Bronchus fibroblast of lung (primary cell): ENCODE data around the gene TCAIM.

DNA sequence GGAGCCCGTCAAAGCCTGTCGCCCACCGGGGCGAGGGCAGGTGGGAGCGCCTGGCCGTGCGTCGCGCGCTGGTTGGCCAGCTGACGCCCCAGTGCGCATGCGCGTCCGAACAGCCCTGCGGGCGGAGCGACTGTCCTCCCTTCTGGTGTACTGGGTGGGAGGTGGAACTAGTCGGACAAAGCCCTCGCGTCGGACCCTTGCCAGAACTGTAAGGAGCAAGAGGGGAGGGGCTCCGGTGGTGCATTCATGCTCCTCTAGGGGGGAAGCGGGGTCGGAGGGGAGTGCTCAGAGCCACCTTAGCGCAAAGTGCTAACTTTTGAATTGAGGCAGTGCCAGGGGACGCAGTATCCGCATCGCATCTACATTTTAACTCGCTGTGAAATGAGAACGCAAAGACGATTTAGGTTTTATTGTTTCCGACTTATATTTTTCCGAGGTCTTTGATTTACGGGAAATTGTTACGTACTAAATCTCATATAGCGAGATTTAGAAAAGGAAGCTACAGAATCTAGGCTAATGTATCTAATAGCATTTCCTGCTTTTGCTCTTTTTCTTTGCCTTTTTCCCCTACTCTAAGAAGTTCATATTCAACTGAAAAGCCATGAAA, at the start of gene TCAIM:
Gene TCAIM (plus strand): TSS at position 140 of the 607 bp plus-strand sequence.
- RAMPAGE, long total RNA = start-site peak on the plus strand centred at position 154 of the sequence, 42 bp wide, 177 and 151 reads in 2 replicates

GRCh38 chr3:44444114-44444894, 33.2 kb downstream of the ZNF445 start:
- RAMPAGE, long total RNA = no peak

- RAMPAGE, long total RNA = no peak
These were observed 32.4 kb downstream of the ZNF445 start for GRCh38 chr3:44445055-44445495.

GRCh38 chr3:44951735-44952217, 24.2 kb downstream of the ZDHHC3 start:
- RAMPAGE, long total RNA = no peak

- RAMPAGE, long total RNA = no peak
These were observed 1.5 kb downstream of the ZDHHC3 start for GRCh38 chr3:44974392-44975001.

GRCh38 chr3:45002177-45003077, 23.7 kb upstream of the CLEC3B start:
- RAMPAGE, long total RNA = no peak

GRCh38 chr3:45035512-45036521, 9.7 kb downstream of the CLEC3B start:
- RAMPAGE, long total RNA = no peak

DNA sequence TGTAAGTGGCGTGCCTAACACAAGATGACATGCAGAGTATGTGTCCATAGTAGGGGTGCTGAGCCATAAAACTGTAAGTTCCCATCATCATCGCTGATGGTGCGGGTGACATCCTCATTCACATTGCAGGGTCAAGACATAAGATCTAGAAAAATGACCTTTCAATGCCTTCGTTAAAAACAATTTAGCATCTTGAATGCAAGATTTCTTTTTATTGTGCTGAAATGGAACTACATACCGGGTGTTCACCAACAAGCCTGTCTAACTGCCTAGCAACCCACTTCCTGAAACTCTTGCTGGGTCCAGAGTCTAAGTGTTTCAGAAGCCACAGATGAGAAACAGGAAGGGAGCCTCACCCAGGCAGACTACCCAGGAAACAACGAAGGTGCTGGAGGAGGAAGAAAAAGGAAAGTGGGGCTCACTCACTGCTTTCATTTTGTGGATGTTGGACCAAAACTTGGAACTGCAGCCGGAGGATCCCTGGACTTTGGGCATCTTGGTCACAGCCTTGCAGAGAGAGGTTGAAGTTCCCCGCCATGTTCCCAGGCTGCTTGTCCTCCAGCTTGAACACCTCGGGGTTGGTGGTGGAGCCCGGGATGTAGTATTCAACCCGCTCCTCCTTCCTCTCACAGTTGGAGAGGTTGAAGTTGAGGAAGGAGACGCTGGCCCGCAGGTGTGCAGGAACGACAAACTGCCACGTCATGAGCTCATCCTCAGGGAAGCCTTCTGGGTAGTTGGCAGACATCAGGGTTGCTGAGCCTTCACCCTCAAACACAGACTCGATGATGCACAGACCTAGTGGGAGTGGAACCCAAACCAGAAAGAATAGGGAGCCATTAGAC, 35.9 kb downstream of the CDCP1 start:
- RAMPAGE, long total RNA = no peak

- RAMPAGE, long total RNA = no peak
These were observed 7.3 kb downstream of the CDCP1 start for GRCh38 chr3:45138783-45139422.

DNA sequence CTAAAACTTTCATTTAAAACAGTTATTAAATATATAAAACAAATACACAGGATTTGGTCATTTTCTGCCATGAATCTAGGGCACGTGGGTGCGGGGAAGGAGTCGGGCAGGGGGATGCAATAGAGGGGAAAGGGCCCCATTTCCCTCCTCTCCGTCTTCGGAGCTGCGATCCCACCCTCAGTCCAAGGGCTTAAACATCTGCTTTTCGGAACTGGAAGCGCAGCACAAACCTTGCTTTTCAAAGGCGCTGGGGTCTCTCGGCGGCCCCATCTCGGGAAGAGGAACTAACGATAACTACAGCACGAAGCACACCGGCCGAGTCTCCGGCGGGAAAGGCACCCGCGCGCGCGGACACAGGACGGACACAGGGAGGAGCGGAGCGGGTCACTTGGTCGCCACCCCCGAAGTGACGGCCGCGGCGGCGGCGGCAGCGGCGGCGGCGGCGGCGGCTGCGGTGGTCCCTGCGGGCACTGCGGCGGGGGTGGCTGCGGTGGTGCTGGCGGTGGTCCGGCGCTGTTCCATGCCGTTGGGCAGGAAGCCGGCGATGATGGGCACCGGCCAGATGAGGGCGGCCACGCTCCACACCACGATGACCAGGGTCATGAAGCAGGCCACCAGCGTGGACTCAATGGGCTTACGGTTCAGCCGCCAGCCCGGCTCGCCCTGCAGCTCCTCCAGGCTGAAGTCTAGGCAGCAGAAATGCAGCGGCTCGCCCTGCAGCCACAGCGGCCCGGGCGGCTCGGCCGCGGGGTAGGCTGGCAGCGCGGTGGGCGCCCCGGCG, 1.2 kb downstream of the TMEM158 start:
- RAMPAGE, long total RNA = no peak

GRCh38 chr3:45508926-45509831, 85.4 kb upstream of the LIMD1 start:
- RAMPAGE, long total RNA = no peak

DNA sequence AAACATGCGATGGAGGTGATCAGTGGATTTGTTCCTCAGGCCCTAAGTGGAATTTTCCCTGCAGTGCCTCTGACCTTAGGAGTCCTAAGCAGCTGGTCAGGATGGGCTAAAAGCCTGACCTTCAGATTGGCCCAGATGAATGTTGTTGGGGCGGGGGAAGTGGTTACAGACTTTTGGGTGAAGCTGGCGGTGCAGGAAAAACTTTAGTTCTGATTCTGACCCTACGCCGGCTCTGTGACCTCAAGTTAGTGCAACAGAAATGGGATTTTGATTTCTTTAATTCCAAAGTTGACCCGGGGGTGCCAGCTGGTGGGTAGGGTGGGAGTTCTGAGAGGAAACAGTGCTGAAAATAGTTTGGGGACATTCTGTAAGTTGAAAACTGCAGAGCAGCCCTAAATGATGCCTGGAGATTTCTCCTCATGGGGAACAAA, 34.7 kb upstream of the LIMD1 start:
- RAMPAGE, long total RNA = no peak

DNA sequence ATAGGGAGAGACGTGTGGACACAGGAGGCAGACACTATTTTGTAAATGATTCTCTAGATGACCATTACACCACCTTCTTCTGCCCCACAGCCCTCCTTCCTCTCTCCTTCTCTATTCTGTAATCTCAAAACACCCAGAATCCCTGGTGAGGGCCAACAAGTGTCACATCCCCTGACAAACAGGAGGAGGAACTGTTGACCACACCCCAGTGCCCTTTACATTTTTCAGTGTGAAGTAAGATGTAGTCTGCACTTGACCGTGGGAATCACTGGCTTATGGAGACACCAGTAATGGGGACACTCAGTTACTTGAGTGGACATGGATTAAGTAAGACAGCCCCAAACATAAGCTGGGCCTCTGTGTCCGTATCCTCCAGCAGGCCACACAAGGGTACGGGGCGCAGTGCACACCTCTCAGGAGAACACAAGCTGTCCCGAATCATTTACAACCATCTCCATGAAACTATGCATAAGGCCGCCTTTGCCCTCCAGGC, 28.4 kb upstream of the LIMD1 start:
- RAMPAGE, long total RNA = no peak

GRCh38 chr3:45567463-45568137, 27.0 kb upstream of the LIMD1 start:
- RAMPAGE, long total RNA = no peak

GRCh38 chr3:45592835-45593609, 1.5 kb upstream of the LIMD1 start:
- RAMPAGE, long total RNA = no peak

- RAMPAGE, long total RNA = no peak
These were observed 1.0 kb upstream of the LIMD1 start for GRCh38 chr3:45593610-45593860.

- RAMPAGE, long total RNA = no peak
These were observed 4.8 kb downstream of the LIMD1 start for GRCh38 chr3:45599271-45599764.

GRCh38 chr3:45607714-45608115, 13.2 kb downstream of the LIMD1 start:
- RAMPAGE, long total RNA = no peak

- RAMPAGE, long total RNA = no peak
These were observed 9.5 kb upstream of the SACM1L start for GRCh38 chr3:45679506-45680372.

DNA sequence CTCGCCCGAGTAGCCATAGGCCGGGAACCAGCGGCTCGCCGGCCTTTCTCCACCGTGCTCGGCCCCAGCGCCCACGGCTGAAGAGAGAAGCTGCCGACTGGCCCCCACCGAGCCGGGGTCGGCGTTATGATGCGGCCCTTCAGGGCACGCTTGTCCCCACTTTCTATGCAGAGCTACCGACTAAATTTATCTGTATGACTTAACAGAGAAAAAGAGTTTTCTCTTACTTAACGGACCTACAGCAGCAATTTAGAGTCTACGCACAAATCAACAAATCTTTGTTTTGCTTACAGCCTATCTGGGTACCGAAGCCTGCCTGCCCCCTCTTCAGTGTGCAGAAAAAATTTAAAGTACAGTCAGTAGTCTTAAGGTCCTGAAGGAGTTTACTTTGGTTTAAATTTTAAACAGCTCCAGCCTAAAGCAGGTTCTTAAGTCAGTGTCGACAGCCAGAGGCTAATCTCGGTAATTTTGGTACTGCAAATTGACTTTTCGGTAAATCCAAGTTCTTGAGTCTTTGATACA, 519 bp downstream of the SACM1L start:
- RAMPAGE, long total RNA = no peak